ENCODE measurements around a stretch of chr18.

DNA sequence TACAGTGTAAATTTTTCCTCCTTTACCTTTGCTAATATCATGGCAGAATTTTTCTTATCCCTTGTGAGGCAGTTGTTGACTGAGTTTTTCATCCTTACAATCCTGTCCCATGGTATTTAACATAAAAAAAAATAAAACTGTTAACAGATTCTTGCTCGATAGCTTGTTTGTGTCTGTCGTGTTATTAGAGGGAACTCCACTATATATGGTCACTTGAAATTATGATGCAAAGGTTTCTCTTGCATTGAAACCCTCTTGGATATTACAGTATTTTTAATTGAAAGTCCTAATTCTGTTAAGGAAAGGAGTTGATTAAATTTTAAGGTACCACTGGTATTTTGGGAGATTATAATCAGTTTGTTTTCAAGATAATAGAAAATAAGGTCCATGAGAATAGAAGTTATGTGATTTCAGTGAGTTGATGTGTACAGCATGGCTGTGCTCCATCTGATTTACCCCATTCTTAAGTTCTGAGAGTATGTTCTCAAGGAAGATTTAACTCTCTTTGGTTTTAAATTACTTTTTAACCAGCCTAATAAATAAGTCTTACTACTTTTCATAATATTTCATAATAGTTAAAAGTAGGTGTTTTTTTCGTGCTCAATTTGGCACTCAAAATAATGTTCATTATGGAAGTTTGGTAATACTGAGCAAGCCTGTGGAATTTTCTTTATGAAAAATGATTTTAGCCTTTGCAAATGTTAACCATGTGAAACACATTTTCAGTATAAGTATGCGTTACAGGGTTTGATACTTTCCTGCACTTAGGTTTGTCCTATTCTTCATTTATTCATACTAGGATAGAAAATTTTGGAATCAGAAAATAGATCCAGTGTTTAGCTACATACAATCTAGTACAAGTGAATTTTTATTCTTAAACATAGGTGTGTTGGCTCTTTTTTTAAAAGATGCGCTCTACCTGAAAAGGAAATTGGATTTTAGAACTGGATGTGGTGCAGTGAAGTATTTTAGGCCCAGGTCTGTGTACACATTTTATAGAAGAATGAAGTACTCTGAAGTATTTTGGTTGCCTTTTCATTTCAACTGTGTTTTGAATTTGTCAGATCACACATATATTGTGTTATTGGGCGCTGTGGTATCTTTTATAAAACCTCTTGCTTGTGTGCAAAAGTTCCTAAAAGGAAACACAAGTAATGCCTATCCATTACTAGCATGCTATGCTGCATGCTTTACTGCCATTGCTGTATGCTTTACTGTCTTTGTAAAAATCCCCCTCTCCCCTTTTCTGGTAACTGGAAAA, 41.3 kb downstream of the VAPA start:
- PRO-cap = no peak

- PRO-cap = no peak
These were observed 127.4 kb downstream of the VAPA start for GRCh38 chr18:10041043-10041743.

- PRO-cap = no peak
These were observed 138.3 kb downstream of the VAPA start for GRCh38 chr18:10052084-10052639.

GRCh38 chr18:10060013-10060758, 146.4 kb downstream of the VAPA start:
- PRO-cap = no peak

- PRO-cap = bidirectional peak, plus-strand start at chr18:11752882, minus-strand start at chr18:11752705
These were observed 63.2 kb downstream of the GNAL start for GRCh38 chr18:11751722-11753157.

GRCh38 chr18:11818583-11818913, 32.7 kb upstream of the CHMP1B start:
- PRO-cap = no peak

DNA sequence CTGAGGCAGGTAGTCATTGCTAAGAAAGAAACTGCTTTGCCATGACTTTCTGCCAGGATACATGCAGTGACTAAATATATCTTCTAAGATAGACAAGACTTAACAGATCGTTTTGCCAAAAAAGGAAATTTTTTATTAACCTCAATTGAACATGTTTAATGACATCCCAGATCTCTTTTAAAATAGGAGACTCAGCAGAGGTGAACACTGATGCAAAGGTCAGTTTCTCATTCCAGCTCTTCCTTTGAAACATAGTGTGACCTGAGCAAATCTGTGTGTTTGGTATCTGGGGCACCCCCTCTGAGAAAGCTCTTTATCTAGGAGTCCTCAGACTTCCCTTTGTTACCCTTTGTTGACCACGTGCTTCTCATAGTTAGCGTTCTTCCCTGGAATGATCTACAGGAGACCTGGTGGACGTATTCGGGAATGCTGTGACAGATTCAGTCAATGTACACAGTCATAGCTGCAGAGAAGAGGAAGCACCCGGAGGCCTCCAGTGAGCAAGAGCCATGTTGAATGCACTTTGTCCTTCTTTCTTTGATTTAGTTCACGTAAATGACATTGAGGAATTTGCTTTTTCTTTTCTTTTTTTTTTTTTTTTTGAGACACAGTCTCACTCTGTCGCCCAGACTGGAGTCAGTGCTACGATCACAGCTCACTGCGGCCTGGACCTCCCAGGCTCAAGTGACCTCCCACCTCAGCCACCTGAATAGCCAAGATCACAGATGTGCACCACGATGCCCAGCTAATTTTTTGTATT, 10.7 kb upstream of the CHMP1B start:
- PRO-cap = no peak

- PRO-cap = no peak
These were observed 256 bp downstream of the MPPE1 start for GRCh38 chr18:11908005-11908116.

- PRO-cap = no peak
These were observed 25.9 kb upstream of the IMPA2 start for GRCh38 chr18:11955115-11956185.

DNA sequence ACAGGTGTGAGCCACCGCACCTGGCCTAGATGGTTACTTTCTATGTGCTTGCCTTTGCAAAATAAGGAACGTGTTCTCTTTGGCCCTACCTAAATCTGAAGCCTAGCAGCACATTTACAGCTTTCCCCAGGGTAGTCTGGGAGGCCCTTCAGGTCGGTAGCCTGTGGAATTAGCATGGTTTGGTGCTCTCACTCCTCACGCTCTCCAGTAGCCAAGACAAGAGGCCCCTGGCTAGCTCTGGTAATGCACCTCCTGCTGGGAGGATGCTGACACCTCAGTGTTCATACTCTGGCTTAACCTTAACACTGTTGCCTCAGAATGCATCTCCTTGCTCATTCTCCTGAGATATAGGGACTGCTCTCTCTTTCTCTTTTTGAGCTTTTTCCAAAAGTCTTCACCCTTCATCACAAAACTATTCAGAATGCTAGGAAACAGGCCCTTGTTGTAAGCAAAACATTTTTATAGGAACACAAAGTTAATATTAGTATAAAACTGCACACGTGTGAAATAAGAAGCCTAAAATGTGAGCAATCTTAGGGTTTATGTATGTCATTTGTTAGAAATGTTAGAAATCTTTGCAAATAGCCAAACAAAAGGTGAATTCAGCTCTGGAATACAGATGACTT, 17.3 kb upstream of the IMPA2 start:
- PRO-cap = no peak

DNA sequence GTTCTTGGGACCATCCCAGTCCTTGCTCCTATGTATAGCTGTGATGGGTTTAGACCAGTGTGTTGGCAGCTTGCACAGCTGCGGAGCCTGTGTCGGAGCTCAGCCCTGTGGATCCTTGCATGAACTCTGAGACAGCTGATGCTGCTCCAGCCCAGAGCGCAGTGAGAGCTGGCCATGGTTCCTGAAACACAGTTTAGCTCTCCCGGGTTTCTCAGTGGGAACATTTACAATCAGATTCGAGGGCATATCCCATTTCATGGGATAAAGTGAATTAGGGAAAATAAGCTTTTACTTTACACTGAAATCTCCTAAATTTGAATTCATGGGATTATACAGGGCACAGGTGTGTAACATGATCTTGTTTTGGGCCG, 17.0 kb downstream of the IMPA2 start:
- PRO-cap = no peak

- PRO-cap = unidirectional peak, minus-strand start at chr18:12001545; bidirectional peak, plus-strand start at chr18:12001698, minus-strand start at chr18:12001545
These were observed 20.2 kb downstream of the IMPA2 start for GRCh38 chr18:12001402-12001924.

DNA sequence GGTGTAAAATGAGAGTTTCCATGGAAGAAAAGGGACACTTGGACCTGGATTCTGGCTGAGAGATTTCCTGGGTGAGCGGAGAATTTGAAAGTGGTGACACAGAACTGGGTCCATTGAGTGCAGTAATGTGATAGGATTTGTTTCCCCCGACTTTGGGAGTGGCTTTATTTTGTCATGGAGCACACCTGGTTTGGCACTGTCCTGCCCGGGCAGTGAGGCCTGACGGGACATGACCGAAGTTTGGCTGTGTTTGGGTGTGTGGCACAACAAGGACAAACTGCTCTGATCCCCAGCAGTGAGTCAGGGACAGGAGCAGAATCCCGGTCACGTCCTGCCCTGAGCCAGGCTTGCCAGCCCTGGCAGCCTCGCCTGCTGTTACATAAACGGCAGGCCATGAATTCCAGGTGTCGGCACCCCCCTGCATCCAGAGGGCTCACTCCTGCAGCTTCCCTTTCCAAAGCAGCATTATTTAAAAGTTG, 45.7 kb downstream of the IMPA2 start:
- PRO-cap = no peak

DNA sequence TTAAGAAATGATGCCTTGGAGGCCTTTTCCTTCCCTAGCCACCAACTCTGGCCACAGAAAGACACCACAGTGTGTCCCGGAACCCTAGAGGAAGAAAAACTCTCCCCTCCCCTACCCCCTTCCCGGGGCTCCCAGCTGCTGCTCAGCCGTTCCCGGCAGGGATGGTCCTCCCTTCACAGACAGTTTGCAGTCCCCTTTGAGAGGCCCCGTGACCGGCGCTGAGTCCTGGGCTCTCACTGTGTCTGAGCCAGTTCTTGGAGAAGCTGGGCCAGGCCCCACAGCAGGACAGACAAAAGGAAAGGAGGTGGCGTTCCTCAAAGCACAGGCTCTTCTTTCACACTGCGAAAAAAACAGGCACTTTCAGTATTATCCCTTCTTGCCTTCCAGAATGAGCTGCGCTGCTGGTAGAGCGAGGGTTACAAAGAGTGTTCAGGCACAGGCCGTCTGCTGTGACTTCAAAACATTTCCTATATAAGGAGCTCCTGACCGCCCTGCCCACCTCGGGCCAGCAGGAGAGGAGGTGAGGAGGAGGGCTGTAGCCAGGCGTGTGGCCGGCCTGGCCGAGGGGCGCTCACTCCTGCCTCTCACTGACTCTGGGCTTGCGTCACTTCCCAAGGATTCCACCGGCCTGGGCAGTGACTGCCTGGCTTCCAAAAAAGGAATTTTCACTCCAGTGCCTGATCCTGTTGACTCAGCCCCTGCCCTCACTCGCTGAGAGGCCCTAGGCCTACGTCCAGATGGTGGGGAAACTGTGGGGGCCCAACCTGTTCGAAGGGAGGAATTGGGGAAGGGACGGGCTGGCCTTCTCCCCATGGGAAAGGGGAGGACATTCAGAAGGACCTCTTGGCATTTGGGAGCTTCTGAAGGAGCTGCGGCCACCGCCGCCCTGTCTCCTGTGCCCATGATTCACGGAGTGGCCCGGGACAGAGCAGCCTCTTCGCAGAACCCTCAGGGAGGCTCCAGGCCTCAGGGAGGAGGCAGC, 24.9 kb downstream of the CIDEA start:
- PRO-cap = bidirectional peak, plus-strand start at position 189 of the sequence, minus-strand start at position 104 of the sequence; bidirectional peak, plus-strand start at position 250 of the sequence, minus-strand start at position 341 of the sequence; bidirectional peak, plus-strand start at position 668 of the sequence, minus-strand start at position 446 of the sequence

DNA sequence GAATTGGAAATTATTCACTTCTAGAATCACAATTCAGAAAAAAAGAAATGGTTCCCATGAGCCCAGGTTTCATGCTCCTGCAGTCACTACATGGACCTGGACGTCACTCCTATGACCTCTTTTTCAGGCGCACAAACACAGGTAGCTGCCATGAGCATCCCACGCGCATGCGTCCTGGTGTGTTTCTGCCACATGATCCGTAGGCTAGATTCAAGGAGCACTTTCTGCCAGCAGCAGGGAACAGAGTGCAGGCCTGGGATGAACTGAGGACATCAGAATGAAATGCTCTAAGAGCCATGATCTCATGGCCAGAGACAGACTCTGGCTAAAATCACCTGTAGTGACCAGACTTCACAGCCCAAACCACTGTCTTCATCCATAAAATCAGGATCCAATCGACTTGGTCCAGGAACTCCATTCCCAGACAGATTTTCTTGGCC, 26.0 kb downstream of the CIDEA start:
- PRO-cap = no peak

GRCh38 chr18:12287098-12288484, 20.4 kb upstream of the TUBB6 start:
- PRO-cap = bidirectional peak, plus-strand start at chr18:12288342, minus-strand start at chr18:12288133

DNA sequence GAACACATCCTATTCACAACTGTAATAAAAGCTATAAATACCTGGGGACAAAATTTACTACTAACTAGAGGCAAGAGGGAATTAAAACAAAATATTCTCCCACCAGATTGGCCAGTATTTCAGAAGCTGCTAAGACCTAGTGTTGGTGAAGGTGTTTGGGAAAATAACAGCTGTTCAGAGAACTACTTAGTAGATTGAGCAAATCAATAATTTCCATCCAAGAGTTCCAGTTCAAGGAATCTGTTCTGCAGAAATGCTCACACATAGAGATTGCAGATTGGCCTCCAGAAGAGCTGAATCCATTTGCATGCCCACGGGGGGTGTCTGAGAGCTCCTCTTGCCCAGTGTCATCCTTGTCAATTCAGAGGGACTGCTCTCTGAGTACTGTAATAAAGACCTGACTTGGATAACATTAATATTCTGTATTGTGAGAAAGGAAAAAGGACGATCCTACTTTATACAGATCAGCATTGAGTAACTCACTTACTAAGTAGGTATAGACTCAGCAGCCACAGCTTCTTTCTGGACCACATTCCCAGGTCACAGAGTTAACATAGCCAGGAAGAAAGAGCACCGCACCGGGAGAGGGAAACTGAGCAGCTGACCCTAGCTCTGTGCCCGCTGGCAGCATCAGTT, 5.6 kb downstream of the TUBB6 start:
- PRO-cap = no peak

DNA sequence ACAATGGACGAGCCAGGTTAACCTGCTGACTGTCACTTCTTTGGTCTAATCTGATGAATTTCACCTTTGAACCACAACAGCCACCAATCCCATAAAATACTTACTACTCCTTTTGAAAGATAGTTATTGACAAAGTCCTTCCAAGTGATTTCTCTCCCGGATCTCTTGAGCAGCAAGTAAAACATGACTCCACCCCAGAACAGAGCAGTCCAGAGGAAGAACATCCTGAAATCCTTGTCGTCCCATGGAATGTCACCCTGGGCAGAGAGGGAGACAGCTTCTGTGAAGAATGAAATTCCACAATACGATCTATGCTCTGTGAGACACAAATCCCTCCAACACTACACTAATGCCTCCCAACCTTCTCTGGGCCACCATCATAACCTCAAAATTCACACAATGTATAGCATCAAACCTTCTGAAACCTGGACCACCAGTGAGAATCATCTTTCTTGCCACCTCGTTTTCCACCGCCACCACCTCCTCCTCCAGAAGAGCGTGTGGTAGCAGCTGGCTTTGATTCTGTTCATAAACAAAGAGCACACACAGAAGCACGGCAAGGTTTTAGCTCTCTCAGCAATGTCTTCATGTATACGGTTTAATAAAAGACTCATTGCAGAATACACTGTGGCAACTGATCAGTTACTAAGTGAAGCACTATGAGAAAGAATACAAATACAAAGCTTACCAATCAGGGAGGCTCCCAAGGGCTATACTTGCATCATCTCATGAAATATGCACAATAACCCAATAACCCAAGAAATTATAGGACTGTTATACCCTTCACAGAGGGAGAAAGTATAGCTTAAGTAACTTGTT, 10.0 kb downstream of the AFG3L2 start:
- PRO-cap = no peak

DNA sequence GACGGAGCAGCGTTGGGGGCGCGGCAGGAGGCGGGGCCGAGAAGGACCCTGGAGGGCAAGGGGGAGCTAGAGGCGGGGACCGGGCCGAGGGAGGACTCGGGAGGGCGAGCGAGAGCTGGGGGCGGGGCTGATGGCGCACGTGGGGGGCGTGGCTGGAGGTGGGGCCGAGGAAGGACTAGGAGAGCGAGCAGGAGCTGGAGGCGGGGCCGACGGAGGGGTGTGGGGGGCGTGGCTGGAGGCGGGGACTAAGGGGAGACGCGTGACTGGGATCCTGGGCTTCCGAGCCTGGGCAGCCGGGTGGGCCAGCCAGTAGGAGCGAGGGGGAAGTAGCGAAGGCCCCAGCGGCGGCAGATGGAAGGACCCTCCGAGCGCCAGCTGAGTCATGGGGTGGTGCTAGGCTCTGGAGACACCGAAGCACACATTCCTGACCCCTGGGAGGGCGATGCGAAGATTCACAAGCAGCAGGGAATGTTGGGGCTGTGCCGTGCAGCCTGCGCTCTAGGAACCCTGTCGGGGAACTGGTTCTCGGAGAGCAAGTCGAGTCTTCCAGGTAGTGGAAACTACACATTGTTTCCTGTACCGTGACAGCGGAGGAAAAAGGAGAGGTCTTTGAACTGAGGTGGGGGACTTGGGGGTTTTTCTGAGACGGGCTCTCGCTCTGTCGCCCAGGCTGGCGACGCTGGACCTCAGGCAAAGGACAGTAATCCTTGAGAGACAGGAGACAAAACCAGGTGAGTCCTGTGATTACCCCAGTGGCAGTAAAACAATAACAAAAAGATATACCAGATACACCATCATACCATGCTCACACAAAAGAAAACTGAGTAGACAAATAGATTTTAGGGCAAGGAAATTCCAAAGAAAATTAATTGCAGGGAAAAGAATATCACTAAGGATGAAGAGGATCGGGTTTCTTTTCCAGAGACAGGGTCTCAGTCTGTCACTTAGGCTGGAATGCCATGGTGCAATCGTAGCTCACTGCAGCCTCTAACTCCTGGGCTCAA, 643 bp upstream of the AFG3L2 start:
- PRO-cap = bidirectional peak, plus-strand start at position 269 of the sequence, minus-strand start outside the sequence; unidirectional peak, plus-strand start at position 312 of the sequence; bidirectional peak, plus-strand start at position 510 of the sequence, minus-strand start at position 520 of the sequence

- PRO-cap = no peak
These were observed 71.9 kb downstream of the PRELID3A start for GRCh38 chr18:12479563-12480181.

Data from gallbladder (tissue), 1 donor.